H4 (cell line): ENCODE measurements around the genes WNT7A and FGD5.

- RAMPAGE, long total RNA, result no peak
These were observed at the start of gene WNT7A for GRCh38 chr3:13879673-13881001. TSS of gene WNT7A (minus strand) at chr3:13880071.

DNA sequence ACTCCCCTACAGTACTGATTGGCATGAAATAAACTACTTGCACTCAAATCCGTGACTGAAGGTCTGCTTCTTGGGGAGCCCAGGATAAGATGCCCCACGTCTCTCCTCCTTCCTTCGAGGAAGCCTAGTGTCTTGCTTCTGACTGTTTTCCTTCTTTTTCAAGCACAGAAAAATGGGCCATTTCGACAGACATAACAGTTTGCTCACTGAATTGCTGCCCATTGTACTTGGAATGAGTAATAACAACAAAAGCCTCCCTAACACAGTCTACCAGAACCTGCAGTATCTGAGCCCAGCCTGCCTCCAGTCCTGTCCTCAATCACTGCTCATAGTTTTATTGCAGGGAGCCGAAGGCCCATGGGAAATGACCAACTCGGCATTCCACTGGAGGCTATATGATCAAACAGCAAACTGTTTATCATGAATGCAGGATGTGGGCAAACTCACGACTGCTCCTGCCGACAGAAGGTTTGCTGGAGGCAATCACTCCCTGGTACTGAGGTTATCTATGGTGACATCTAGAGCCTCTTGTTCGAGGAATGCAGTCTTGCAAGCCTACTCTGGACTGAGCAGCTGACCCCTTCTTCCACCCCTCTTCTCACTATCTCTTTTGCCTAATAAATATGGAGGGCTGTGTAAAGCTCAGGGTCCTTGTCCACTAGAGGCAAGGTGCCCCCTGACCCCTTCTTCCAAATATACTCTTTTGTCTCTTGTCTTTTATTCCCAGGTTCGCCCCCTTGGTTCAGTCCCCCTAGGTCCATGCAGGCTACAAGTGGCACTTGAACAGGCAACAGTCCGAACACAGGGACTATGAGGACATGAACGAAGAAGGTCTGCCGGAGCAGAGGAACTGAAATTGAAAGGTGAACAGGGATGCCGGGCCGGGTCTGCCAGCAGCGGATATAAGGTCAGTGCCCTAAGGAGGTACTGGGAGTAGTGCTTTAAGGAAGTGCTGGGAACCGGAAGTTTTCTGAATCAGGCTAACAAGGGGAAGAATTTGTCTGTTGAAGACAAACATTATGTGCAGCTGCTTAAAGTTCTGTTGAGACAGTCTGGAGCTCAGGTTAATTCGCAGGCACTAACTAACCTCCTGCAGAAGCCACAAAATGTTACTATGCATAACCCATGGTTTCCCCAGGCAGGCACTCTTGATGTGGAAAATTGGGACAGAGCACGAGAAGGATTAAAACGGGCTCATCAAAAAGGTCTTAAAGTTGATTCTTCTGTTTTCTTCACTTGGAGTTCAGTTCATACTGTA lies 46.5 kb downstream of the LSM3 start:
- RAMPAGE, long total RNA, result no peak

- RAMPAGE, long total RNA, result no peak
These were observed 78.7 kb upstream of the SLC6A6 start for GRCh38 chr3:14323616-14324242.

DNA sequence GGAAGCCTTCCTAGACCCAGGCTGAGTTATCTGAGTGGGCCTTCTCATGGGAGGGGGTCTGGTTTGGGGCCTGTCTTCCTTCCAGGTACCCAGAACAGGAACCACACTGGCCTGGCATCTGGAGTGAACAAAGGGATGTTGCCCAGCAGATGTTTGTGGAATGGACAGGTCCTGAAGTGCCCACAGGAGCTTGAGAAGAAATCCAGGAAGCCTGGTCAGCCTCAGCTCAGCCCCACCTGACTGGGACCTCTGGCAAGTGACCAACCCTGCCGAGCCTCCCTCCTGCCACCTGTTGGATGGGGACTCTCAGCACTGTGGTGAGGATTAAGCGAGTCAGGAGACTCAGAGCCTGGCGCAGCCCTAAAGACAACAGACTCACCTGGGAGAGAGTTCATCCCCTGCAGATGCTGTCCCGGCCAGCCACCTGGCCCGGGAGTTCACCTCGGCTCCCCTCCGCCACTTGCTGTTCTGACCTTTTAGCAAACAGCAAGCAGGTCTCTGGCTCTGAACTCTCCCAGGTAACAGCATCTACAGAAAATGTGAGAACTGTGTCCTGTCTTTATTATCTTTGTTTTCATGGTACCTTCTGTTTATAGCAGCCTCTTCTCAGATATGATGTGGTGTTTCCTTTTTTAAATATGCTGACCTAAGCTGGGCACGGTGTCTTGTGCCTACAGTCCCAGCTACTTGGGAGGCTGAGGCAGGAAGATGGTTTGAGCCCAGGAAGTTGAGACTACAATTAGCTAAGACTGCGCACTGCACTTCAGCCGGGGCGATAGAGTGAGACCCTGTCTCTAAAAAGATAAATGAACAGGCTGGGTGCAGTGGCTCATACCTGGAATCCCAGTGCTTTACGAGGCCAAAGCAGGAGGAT lies 32.6 kb upstream of the SLC6A6 start:
- RAMPAGE, long total RNA, result no peak

DNA sequence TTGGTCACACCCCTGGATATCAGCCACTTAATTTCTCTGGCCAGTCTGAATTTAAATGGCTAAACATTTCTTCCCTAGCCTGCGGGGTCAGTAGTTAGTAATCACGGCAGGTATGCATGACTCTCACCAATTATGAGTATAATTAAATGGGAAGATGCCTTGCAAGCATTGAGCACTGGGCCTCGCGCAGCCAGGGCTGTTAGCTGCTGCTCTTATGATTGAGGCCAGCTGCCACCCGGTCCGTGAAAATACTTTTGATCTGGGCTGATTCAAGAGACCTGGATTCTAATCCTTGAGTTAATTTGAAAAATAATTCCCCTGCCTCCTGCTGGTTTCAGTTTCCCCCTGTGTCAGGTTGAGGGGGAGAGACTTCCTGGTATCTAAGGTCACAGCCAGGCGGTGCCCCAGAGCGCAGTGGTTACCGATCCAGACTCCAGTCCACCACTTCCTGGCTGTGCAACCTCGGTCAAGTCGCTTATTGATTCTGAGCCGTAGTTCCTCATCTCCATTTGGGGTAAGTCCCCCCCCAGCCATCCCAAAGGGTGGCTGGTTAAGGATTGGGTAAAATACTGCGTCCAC lies 23.5 kb downstream of the SLC6A6 start:
- RAMPAGE, long total RNA, result no peak

DNA sequence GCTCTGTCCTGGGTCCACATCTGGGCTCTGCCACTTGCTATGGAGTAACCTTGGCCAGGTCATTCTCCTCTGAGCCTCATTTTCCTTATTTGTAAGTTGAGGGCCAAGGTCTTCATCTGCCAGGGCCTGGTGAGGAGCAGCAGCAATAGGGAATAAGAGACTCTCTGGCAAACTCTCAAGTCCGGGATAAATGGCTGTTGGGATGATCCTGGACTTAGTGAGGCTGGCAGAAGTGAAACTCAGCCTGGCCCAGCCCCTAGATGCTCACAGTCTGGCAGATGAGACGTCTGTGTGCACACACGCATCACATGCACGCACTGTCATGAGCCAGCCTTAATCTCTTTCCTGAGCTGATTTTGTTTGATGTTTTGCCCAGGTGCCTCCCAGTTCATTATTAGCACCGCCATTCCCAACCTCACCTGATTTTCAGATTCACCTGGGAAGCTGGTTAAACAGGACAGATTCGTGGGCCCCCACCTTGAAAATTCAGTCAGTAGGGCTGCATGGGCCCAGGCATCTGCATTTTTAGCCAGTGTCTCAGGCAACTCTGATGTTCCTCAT lies 26.9 kb downstream of the SLC6A6 start:
- RAMPAGE, long total RNA, result no peak

GRCh38 chr3:14453430-14453954 lies 51.1 kb downstream of the SLC6A6 start:
- RAMPAGE, long total RNA, result no peak

GRCh38 chr3:14480104-14480809 lies 59.9 kb downstream of the GRIP2 start:
- RAMPAGE, long total RNA, result no peak

DNA sequence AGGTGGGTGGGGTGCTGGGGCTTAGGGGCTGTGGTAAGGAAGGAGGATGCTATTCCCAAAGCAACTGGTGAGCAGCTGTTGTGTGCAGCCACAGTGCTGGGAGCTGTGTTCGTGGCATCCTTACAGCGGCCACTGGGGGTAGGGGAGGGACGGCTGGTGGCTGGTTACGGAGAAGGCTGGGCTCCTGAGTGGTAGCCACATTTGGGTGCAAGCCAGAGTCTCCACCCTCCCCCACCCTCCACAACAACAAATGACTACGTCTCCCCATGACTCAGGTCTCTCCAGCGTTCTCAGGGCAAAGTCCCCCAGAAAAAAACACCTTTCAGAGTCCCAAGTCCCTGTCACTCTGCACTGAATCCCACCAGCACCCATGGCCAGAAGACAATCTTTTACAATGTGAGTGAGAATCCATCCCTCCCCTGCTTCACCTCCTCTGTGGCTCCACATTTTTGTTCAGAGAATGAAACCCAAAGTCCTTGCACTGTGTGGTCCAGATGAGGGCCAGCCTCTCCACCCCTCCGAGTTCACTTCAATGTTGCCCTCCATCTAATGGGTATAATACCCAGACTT lies 15.0 kb upstream of the FGD5 start:
- RAMPAGE, long total RNA, result no peak

GRCh38 chr3:14810053-14811128 lies 8.4 kb upstream of the FGD5 start:
- RAMPAGE, long total RNA, result no peak

DNA sequence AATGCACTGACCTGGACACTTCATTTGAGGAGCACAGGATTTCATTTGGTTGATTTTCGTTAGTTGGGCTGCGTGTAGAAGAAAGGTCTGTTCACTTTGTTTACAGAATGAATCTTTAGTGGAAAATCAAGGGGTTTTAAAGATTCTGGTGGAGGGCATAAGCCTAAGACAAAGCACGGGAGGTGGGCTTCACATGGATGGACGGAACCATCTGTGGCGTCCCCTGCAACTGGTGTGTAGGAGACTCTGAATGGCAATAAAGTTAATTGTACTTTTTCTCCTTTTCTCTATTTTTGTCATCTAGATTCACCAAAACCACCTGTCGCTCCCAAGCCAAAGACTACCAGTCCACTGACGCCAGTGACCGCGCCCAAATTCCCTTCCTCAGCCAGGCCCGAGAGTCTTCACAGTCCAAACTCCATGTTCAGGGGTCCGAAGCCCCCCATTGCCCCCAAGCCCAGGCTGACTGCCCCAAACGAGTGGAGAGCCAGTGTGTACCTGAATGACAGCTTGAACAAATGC lies at the start of gene FGD5:
TSS of gene FGD5 (plus strand) at position 311 of the 522 bp plus-strand sequence.
- RAMPAGE, long total RNA, result no peak

DNA sequence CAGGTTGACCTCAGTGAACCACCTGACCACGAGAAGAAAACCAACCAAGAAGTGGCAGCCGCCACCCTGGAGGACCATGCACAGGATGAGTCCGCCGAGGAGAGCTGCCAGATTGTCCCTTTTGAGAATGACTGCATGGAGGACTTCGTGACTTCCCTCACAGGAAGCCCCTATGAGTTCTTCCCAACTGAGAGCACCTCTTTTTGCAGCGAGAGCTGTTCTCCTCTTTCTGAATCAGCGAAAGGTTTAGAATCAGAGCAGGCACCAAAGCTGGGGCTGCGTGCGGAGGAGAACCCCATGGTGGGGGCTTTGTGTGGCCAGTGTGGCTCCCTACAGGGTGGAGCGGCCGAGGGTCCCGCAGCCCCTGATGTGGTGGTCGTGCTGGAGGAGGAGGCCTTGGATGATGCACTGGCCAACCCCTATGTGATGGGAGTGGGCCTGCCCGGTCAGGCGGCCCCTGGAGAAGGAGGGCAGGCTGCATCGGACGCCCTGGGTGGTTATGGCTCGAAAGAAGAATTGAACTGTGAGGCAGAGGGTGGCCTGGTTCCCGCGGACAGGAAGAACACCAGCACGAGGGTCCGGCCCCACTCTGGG lies 1.3 kb downstream of the FGD5 start:
- RAMPAGE, long total RNA, result no peak

DNA sequence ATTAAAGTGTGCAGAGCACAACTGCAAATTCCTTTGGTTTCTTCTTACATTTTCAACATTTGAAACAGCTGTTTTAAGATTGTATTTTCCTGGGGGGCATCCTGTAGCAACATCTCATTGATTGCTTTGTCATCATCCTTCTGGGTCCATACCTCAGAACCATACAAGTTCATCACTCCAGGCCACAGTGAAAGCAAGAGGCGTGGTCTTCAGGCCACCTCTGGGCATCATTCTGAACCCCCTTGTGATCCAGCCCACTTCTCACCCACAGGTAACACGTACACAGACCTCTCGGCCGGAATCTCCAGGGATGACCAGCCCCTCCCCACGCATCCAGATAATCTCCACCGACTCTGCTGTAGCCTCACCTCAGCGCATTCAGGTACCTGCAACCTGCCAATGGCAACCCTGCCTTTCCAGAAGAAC lies 56.2 kb downstream of the NR2C2 start:
- RAMPAGE, long total RNA, result no peak

GRCh38 chr3:15022854-15023628 lies 42.1 kb downstream of the MRPS25 start:
- RAMPAGE, long total RNA, result no peak

DNA sequence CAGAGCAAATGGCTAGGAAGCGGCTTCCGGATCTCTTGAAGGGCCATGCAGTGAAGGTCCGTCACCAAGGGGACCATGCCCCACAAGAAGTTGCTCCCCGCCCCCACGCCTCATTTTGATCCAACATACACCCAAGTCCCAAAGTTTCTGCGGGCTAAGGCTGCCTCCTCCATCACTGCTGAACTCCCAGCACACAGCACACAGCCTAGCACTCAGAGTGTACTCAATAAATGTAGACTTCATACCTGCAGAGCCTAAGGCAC lies 1.2 kb downstream of the MRPS25 start:
- RAMPAGE, long total RNA, result no peak

GRCh38 chr3:15107299-15107957 lies 8.5 kb upstream of the RBSN start:
- RAMPAGE, long total RNA, result no peak

GRCh38 chr3:15331412-15332041 lies 859 bp downstream of the SH3BP5 start:
- RAMPAGE, long total RNA, result no peak

- RAMPAGE, long total RNA, result no peak
These were observed 46.2 kb downstream of the METTL6 start for GRCh38 chr3:15381073-15381614.

GRCh38 chr3:15630628-15631064 lies 29.1 kb downstream of the BTD start:
- RAMPAGE, long total RNA, result no peak

DNA sequence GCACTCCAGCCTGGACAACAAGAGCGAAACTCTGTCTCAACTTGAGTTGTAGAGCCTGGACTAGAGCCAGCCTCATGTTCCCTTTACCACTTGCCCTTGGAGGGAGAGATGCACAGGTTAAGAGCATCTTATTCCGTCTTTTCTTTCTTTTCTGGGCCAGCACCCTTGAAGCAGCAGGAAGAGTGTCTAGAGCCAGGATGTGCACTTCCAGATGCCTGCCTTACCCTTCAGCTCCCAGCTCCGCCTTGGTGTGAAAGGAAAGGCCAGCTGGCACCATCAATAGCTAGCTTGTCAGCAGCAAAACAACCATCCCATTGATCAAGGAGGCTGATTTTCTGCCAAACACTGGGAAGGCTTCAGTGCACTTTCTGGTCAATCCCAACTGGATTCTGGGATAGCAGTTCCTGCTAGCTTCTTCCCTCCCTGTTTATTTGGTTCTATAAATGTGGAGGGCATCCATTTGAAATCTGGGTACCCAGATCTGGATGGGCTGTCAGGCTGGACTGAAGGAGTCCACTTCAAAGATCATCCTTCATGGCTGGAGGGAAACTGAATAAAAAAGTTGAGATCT lies 110.9 kb upstream of the GALNT15 start:
- RAMPAGE, long total RNA, result no peak